Mesenchymal stem cell of adipose (primary cell): Measurements from ENCODE around the gene LRRC28.

GRCh38 chr15:98698494-98699270 is 50.3 kb downstream of the IGF1R start:
- CAGE, long polyA plus RNA: no peak

- CAGE, long polyA plus RNA: no peak
Observed at GRCh38 chr15:98745087-98745993, 97.0 kb downstream of the IGF1R start.

DNA sequence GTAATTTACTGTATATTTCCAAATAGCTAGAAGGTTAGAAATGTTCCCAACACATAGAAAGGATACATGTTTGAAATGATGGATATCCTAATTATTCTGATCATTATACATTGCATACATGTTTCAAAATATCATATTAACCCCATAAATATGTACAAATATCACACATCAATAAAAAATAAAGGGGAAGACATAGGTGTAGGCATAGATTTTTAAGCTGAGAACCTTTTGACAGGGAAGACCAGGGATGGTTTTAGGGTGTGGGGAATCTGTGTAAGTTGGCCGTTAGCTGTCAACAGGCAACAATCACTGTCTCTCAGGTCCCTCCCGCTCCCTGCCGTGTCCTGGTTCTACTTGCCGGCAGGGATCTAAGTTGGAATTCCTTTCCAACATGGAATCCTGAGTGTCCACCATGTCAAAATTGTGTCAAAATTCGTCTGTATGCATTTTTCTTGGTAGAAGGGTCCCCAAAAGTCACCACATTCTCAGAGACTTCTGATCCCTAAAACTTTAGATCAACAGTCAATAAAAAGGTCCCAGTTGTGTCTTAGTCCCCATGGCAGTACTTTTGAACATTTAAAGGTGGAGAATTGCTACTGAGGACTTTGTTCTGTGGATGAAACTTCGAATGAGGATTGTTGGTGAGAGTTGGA is 122.2 kb downstream of the IGF1R start:
- CAGE, long polyA plus RNA: no peak

- CAGE, long polyA plus RNA: no peak
Observed at GRCh38 chr15:98779534-98780129, 131.3 kb downstream of the IGF1R start.

DNA sequence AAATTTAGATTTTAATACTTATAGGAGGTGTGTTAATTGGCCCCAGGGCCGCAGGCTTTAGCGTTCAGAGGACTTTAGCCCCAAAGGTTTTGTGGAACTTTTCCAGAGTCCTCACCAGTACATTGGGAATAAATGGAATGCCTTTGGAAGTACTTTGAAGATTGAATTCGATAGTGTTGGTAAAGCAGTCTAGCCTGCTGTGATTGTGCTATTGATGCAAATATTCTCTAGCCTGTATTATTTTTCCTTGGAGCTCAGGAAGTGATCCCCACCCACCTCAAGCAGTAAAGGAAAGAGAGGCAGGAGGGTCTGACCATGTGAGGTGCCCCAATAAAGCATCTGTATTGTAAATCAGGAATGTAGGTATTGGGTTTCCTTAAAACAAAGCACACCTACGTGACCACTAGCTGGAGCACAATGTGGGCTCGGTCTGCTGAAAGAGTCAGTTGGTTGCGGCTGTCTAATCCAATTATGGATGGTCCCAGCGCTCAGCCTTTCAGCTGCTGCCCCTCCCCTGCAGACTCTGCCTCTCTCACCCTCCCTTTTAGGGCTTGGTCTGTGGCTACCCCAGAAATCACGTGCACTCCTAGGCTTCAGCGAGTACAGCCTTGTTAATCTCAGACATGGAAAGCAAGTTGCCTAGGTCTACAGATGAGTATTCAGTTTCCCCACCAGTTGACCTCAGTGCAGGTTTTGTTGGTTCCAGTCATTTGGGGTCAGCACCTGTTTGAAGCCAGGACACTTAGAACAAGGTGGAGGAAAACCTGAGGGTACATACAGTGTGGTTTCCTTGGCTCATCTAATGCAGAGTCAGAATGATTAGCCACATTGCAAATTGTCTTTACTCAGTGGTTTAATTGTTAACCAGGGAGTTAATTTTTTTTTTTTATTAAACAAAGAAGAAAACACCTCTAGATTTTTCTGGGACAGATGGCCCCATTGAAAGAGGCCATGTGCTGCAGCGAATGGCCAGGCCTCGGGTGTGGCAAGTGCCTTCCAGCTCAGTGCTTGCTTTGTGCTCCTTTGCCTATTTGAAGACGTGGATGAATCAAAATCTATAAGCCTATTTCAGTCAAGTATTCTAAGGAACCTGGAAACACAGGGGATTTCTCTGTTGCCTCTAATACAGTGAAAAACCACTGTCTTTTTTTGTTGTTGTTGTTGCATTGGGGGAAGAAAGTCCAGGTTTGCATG is 137.6 kb downstream of the IGF1R start:
- CAGE, long polyA plus RNA: no peak

- CAGE, long polyA plus RNA: no peak
Observed at GRCh38 chr15:98787989-98788785, 139.8 kb downstream of the IGF1R start.

DNA sequence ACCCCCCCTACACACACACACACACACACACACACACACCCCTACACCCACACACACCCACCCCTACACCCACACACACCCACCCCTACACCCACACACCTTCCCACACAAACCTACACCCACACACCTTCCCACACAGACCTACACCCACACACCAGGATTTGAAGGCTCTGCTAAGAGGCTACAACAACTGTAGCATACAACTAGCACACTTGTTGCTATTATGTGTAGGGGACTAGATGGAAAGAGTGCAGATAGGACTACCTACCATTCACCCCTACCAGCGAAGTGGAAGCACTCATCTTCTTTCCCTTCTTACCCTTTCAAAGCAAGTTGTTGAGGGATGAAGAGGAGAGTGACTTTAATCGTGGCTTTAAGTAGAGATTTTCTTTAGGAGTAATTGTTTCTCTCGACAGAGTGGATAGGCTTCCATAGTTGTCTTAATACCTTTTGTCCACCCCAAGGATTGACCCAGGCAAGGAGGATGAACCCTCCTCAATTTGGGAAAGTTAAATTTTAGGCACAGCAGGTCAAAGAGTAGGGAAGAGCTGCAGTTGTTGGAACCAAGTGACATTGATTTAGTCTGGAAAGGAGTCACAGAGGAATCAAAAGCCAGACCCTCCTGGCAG is 172.4 kb downstream of the PGPEP1L start:
- CAGE, long polyA plus RNA: no peak

DNA sequence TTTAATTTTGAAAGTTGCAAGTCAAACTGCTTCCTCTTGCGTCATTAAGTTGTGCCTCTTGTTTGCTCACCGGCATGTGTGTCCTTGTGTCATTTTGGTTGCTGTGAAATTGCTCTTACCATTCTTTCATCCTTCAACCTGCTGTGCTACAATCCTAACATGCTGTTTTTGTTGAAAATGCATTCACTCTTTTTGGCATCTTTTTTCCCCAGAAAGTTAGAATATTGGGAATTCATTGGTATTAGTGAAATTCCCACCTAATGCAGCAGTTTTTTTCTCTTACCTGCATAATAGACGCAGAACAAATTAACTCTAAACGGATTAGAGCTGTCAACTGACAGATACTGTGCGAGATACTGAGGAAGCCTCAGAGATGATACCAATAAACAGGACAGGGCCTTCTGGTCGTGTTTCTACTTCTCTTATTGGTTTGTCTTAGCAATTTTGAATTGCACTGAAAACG is 164.5 kb downstream of the PGPEP1L start:
- CAGE, long polyA plus RNA: no peak

GRCh38 chr15:98847155-98848148 is 160.1 kb downstream of the PGPEP1L start:
- CAGE, long polyA plus RNA: no peak

- CAGE, long polyA plus RNA: no peak
Observed at GRCh38 chr15:98888733-98889201, 118.8 kb downstream of the PGPEP1L start.

- CAGE, long polyA plus RNA: no peak
Observed at GRCh38 chr15:98896204-98897489, 110.9 kb downstream of the PGPEP1L start.

- CAGE, long polyA plus RNA: no peak
Observed at GRCh38 chr15:99097954-99098387, 6.9 kb upstream of the SYNM start.

DNA sequence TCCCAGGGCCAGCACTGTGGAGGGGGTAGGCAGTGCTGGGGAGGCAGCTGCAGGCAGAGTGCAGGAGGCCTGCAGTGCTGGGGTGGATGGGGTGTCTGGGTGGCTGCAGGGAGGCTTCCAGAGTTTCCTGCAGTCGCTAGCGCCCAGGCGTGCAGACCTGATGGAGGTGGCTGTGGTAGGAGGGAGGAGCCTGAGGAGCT is 16.3 kb downstream of the SYNM start:
- CAGE, long polyA plus RNA: no peak

DNA sequence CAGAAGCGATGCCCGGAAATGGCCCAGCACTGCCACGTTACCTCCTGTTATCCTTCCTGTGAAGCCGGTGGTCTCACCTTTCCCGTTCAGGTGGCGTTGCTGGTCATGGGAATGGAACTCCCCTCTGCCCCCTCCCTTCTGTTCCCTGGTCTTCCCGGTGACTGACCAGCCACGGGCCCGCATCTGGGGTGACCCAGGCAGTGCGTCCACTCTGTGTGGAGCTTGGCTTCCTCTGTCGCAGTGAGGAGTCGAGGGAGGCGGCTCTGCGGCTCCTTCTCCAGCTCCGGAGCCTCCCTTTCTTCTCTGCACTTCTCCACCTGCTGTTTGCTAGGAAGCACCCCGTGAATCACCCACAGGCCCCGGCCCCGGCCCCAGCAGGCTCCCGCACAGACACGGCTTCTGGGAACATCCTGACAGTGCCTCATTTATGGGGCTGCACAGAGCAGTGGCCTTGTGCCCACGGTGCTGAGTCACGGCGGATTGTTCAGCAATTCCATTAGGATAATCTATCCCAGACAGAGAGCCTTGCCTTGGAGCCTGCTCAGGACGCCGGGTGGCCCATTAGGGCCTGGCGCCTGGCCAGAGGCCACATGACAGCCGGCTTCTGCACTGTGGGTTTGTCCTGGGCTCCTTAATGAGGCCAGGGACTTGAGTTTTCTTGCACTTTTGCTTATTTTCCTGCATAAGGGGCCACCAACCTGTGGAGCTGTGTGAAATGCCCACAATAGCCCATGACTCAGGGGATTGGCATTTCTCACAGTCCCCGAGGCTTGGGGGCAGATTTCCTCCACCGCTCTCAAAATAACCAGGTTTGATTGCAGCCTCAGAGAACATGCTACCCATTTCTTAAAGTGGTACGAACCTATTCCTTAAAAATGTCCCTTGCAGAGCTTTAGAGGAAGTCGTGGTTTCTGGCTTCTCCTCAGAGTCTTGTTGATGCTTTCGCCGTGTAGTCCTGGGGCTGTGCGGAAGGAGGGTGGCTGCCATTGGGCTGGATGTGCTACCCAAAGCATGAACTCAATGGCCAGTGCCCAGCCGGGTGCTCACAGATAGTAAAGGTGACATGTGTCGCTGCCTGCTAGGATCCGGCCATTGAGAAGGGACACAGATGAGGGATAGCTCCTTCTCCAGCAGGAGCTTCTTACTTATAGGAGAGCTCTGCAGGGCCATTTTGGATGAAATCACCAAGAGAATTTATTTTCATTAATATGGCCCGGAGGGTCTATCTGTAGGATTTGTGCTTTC is 18.9 kb downstream of the SYNM start:
- CAGE, long polyA plus RNA: no peak

- CAGE, long polyA plus RNA: no peak
Observed at GRCh38 chr15:99154118-99154660, 49.3 kb downstream of the SYNM start.

- CAGE, long polyA plus RNA: no peak
Observed at GRCh38 chr15:99250641-99251590, at the start of gene LRRC28. Gene LRRC28 (plus strand): TSS chr15:99251481.

DNA sequence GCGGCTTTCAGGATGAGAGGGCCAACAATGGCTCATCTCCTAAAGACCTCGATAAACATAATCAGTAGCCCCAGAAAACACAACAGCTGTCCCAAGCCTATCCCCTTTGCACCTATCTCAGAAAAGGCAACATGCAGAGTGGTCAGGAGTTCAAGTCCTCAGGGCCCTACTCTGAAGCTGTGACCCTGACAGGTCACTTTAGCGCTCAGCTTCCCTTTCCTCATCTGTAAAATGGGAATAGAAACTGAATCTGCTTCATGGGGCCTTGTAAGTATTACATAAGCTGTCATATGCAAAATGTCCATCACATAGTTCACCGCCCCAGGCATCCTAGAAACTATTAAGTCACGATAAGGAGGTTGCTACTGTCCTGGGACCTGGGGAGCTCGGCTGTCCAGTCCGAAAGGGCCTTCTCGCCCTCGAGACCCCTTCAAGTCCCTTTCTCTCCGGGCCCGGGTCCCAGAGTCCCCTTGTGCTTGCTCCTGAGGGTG is 1.1 kb upstream of the MEF2A start:
- CAGE, long polyA plus RNA: no peak

GRCh38 chr15:99633751-99634502 is 68.1 kb downstream of the MEF2A start:
- CAGE, long polyA plus RNA: no peak

GRCh38 chr15:99706456-99706996 is 26.7 kb downstream of the LYSMD4 start:
- CAGE, long polyA plus RNA: no peak

GRCh38 chr15:99707903-99708303 is 25.3 kb downstream of the LYSMD4 start:
- CAGE, long polyA plus RNA: no peak